ENCODE measurements around the genes YBX1, TMEM269, C1orf210 and IPO13.

DNA sequence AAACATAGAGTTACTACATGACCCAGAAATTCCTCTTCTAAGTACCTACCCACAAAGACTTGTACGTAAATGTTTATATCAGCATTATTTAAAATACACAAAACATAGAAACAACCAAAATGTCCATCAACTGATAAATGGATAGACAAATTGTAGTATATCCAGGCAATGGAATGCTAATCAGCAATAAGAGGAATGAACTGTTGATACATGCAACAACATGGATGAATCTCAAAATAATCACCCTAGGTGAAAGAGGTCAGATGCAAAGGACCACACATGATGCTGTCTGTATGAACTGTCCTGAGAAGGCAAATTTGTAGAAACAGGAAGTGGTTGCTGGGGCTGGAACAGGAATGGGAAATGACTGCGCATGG is 18.9 kb downstream of the ZMYND12 start:
- PRO-cap = unidirectional peak, plus-strand start at position 301 of the sequence
- RAMPAGE, long total RNA, 2 experiments = no peak in any of the 2 experiments

DNA sequence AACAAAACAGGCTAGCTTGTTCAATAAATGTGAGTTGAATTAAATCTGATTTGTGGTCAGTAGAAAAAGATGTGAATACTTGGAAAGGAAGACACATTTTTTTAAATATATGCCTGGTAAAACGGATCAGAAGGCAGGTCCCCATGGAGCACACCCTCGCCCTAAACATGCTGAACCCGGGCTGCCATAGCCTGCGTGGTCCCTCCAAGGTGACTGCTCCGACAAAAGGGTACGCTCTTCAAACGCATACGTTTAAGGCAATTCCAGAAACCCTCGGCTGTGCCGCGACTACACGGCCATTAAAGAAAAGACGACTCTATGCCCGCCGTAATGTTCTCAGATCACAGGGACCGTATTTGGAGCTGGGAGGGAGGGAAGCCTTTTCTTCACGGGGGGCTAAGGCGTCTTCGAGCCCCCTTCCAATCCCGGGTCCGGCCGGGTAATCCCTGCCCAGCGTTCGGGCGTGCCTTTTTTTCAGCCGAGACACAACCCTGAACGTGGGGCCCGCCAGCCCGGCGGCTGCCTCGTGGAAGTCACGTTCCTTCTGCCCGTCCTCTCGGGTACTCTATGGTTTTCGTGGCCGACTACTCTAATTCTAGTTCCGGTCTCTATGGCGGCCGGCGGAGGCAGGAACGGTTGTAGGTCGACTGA is 482 bp upstream of the YBX1 start:
- PRO-cap = bidirectional peak, plus-strand start outside the sequence, minus-strand start at position 567 of the sequence
- RAMPAGE, long total RNA, 2 experiments = no peak in any of the 2 experiments

DNA sequence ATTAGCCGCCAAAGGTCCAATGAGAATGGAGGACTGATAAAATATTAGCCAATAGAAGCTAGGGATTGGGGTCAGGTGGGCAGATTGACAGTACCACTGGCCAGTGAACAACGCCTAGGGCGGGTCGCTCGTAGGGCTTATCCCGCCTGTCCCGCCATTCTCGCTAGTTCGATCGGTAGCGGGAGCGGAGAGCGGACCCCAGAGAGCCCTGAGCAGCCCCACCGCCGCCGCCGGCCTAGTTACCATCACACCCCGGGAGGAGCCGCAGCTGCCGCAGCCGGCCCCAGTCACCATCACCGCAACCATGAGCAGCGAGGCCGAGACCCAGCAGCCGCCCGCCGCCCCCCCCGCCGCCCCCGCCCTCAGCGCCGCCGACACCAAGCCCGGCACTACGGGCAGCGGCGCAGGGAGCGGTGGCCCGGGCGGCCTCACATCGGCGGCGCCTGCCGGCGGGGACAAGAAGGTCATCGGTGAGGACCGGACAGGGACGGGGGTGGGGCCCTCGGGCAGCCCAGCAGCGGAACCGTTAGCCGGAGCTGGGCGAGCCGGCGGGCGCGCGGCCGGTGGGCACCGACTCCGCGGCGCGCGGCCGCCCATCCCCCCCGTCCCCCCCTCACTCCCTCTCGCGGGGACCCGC is at the start of gene YBX1:
YBX1 (plus strand) TSS at position 157 of the 637 bp plus-strand sequence.
- PRO-cap = bidirectional peak, plus-strand start at position 157 of the sequence, minus-strand start outside the sequence
- RAMPAGE, long total RNA, 2 experiments = start-site peak on the plus strand in 2 of 2 experiments, centred at positions 176 to 449 of the sequence, 30 to 112 reads per replicate

DNA sequence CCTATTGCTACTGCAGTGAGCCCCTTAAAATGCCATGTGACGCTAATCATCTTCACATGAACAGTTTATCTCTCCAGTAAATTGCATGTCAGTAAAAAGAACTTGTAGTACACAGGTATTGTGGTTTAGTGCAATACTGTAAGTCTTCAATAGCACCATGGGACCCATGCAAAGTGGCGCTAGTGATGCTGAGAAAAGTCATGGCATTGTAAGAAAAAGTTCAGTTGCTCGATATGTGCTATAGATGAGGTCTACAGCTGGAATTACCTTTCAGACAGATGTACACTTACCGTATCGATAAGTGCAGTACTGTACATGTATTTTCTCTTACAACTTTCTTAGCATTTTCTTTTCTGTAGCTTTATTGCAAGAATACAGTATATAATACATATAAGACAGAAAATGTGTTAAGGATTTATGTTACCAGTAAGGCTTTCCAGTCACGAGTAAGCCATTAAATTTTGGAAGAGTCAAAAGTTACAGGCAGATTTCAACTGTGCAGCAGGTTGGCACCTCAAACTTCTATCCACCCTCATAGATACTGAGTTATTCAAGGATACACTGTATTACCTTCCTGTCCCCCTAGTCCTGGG is 6.4 kb downstream of the YBX1 start:
- PRO-cap = no peak
- RAMPAGE, long total RNA, 2 experiments = no peak in any of the 2 experiments

GRCh38 chr1:42784634-42785171 is at the start of gene TMEM269:
Gene TMEM269, plus strand, starts transcription at chr1:42784991.
- PRO-cap = no peak
- RAMPAGE, long total RNA, 2 experiments = no peak in any of the 2 experiments

GRCh38 chr1:42844341-42845299 is 1.8 kb upstream of the ZNF691 start:
- PRO-cap = no peak
- RAMPAGE, long total RNA, 2 experiments = no peak in any of the 2 experiments

GRCh38 chr1:43058399-43058858 is 89.3 kb upstream of the CFAP144 start:
- PRO-cap = no peak
- RAMPAGE, long total RNA, 2 experiments = no peak in any of the 2 experiments

- PRO-cap = no peak
- RAMPAGE, long total RNA, 2 experiments = no peak in any of the 2 experiments
These were observed 77.9 kb upstream of the CFAP144 start for GRCh38 chr1:43069672-43070273.

- PRO-cap = no peak
- RAMPAGE, long total RNA, 2 experiments = no peak in any of the 2 experiments
These were observed 28.0 kb upstream of the CFAP144 start for GRCh38 chr1:43119631-43120218.

DNA sequence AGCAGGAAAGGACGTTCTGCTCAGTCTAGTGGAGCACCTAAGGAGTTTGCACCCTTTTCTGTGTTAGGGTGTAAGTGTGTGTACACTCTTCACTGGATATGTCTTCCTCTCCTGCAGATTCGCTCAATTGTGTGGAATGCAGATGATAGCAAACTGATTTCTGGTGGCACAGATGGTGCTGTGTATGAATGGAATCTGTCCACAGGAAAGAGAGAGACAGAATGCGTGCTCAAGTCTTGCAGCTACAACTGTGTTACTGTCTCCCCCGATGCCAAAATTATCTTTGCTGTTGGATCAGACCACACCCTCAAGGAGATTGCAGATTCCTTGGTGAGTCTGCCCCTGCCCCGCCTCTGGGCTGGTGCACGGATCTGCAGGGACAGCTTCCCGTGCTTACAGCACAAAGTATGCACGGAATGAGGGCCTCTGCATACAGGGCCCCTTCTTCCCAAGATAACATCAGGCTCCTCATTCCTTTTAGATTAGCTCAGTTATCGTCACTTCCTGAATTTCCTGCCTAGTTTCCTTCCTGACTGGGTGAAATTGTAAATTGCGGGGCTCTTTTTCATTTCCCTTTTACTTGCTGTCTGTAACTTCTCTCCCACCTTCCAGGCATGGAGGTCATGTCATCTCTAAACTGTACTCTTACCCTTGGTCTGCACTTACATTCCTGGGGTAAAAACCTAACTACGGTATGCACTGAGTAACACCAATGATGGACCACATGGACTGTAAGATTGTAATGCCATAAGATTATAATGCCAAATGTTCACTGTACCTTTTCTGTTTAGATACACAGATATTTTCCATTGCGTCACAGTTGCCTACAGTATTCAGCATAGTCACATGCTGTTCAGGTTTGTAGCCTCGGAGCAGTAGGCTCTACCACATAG is 34.7 kb downstream of the CFAP57 start:
- PRO-cap = bidirectional peak, plus-strand start at position 569 of the sequence, minus-strand start at position 255 of the sequence
- RAMPAGE, long total RNA, 2 experiments = no peak in any of the 2 experiments

DNA sequence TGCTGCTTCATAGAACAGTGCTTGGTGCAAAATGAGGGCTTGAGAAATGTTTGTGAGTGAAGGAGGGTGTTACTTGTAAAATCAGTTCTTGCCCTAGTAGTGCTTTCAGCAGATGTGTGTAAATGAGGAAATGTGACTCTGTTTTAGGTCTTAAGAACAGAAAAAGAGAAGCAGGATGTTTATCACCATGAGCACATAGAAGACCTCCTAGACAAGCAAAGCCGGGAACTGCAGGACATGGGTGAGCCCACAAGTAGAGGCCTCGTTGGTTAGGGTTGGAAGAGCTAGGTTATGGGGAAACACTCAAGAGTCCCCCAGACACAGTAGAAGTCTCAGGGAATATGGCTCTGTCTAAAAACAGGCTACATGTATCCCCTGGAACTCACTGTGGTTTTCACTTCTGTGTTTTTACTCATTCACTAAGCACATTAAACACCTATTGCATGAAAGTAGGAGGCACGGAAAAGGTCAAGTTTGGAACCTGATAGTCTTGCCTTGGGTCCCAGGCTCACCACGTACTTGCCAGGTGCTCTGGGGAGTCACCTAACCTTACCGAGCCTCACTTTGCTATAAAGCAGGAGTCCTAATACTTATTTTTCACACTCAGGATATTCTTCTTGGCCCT is 48.4 kb upstream of the TMEM125 start:
- PRO-cap = no peak
- RAMPAGE, long total RNA, 2 experiments = no peak in any of the 2 experiments

DNA sequence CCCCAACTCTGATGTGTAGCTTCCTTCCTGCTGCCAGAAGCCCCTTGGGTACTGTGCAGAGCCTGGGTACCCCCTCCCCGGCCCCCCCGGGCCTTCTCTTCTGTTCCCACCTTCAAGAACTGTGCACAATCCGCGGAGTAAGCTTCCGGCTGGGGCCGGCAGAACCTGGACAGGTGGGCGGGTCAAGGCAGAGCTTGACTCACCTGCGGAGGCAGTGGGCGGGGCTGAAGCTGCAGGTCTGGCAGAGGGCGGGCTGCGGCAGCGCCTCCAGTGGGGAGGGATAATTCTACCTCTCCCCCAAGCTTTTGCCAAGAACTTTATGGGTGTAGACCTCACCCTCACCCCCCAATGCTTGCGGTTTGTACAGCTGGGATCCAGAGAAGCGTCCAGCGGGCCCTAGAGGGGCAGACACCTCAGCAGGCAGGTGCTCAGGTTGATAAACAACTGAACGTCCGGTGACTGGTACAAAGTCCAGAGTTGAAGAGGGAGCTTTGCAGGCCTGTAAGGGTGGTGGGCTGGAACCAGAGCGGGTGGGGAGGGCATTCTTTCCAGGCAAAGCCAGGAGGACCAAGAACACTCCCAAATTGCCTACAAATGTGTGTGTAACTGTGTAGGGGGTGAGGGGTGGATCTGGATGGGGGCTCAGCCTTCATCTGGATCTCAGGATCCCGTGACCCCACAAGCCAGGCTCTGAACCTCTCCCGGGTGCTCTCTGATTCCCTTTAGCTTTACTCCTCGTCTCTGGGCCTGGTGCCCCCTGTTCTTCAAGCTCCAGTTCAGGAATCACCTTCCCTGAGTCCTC is at the start of gene C1orf210:
C1orf210 (minus strand) TSS at position 139 of the 802 bp plus-strand sequence.
- PRO-cap = no peak
- RAMPAGE, long total RNA, 2 experiments = no peak in any of the 2 experiments

DNA sequence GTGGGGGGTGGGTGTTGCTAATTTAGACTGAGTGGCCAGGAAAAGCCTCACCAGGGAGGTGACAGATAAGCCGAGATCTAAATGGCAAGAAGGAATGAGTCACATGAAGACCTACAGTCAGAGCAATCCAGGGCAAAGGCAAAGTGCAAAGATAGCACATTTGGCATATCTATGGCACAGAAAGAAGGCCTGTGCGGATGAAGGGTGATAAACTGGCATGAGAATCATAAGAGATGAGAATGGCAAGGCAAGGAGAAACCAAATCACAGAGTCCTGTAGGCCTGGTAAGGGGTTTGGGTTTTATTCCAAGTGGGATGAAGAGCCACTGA is 7.6 kb downstream of the MPL start:
- PRO-cap = no peak
- RAMPAGE, long total RNA, 2 experiments = no peak in any of the 2 experiments

GRCh38 chr1:43360525-43361401 is 2.0 kb downstream of the CDC20 start:
- PRO-cap = no peak
- RAMPAGE, long total RNA, 2 experiments = no peak in any of the 2 experiments

- PRO-cap = no peak
- RAMPAGE, long total RNA, 2 experiments = no peak in any of the 2 experiments
These were observed 1.6 kb upstream of the HYI start for GRCh38 chr1:43455158-43455994.

DNA sequence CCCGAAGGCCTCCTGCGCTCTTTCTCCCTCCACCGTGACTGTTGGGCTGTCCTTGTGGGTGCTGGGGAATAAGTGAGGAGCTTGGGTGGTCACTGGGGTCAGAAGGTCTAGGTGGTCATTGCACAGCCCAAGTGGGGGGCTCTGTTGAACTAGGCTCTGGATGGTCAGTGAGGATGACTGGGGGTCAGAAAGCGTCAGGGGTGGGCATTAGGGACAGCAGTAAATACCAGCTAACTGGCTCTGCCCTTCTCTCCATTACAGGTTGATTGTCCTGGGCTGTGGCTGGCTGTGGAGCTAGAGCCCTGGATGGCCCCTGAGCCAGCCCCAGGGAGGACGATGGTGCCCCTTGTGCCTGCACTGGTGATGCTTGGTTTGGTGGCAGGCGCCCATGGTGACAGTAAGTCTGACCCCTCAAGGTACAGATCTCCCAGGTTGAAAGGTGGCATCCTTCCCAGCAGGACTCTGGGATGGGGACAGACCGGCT is 14.1 kb downstream of the PTPRF start:
- PRO-cap = no peak
- RAMPAGE, long total RNA, 2 experiments = no peak in any of the 2 experiments

DNA sequence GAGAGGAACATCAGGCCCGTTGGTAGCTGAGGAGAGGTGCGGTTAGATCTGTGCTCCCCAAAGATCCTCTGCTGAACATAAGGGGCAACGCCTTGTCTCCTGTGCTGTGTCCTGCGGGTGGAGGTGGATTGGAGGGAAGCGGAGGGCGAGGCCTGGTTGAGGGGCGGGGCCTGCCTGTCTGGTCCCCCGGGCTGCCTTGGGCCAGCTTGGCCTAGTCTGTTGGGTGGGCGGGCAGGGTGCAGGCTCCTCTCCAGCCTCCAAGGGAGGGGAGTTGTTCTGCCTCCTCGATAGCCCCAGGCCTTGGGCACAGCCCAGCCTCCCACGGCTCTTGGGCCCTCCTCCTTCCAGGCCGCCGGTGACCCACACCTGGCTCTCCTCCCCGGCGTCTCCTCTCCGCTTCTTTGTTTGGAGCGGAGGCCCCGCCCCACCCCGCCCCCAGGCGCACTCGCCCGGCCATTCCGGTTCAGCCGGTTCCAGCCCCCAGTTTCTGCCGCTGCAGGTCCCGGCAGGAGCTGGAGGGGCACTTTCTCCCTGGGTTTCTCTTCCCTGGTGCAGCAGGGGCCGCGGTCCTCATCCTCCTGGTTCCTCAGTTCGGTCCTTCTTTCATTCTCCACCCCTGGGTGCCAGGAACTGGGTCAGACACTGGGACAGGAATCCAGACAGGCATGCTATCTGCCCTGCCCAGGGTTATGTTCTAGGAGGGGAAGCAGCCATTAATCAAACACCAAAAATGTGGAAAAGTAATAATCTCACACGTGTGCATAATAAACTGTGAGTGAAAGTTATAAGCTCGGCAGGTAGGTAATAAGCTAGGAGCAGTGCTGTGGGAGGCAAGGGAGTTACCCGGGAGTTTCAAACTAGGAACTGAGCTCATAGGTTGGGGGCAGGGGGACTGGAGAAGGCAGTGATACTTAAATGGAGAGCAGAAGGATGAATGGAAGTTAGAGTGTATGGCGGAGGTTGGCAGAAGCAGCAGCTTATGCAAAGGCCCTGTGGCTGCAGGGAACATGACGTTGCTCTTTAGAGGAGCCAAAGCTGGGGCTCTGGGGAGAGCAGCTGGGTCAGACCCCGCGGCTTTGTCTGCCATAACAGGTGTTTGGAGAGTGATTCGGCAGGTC is 19.6 kb downstream of the PTPRF start:
- PRO-cap = unidirectional peak, minus-strand start at position 79 of the sequence
- RAMPAGE, long total RNA, 2 experiments = no peak in any of the 2 experiments

- PRO-cap = no peak
- RAMPAGE, long total RNA, 2 experiments = no peak in any of the 2 experiments
These were observed 46.3 kb upstream of the KDM4A start for GRCh38 chr1:43603393-43604394.

DNA sequence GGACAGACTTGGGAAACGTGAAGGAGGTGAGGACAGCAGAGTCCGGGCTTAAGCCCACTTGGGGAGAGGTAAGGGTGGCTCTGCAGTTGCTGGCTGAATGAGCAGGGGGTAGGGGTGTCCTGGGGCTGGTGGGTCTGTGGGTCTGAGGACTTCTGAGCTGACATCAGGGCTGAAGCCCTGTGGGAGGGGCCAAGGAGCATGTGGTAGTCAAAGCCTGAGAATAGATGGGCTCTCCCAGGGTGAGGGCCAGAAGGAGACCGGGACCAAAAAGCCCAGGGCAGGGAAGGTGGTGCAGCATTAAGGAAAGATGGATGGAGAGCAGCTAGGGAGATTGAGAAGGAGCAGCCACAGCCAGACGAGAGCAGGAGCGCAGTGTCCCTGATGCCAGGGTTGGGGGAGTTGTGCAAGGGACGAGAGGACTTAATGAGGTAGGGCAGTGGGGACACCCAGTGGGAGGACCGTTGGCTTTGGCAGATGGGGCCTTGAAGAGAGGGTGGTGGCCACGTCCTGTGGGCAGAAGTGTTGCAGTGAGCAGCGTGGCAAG is 38.1 kb upstream of the KDM4A start:
- PRO-cap = no peak
- RAMPAGE, long total RNA, 2 experiments = no peak in any of the 2 experiments

GRCh38 chr1:43946196-43947390 is at the start of gene IPO13:
Gene IPO13, plus strand, starts transcription at chr1:43946950.
- PRO-cap = bidirectional peak, plus-strand start at chr1:43946962, minus-strand start at chr1:43946550
- RAMPAGE, long total RNA, 2 experiments = start-site peak on the plus strand in 2 of 2 experiments, at chr1:43946794-43946971 at its widest, 24 to 164 reads per replicate